ENCODE measurements around the genes SRSF1, DYNLL2 and TSPOAP1.

DNA sequence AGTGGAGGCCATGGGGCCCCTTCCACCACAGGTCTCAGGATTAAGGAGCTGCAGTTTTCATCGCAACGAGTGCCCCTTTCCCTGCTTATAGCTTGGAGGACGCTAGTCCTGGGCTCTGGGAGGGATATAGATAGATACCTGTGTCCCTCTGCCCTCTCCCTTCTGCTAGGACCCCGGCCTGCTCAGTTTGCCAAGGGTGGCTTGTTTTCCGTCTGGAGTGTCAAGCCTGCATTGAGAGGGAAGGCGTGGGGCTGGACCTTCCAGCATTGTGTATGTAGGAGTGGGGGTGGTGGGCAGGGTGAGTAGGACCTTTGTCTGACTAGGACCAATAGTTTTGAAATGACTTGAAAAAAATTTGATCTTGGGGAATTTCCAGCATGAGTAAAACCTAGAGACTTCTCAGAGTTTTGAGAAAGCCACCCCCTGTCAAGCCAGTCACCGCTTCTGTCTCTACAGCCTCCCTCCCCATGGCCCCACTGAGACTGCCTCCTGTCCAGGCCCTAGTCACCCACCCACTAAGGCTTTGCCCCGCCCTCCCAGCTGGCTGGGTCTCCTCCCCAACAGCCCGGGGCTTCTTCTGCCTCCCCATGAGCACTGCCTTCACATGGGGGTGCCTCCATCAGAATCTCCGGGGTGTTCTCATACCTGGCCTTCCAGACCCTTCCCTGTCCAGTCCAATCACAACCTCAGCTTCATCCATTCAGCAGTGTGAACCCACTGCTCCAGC, 206.8 kb downstream of the MSI2 start:
- RRBS: no CpG with 5 or more reads among the region's 10 CpGs

- RRBS: no CpG with 5 or more reads among the region's 12 CpGs
Observed at GRCh38 chr17:57508580-57509218, 236.4 kb downstream of the CCDC182 start.

DNA sequence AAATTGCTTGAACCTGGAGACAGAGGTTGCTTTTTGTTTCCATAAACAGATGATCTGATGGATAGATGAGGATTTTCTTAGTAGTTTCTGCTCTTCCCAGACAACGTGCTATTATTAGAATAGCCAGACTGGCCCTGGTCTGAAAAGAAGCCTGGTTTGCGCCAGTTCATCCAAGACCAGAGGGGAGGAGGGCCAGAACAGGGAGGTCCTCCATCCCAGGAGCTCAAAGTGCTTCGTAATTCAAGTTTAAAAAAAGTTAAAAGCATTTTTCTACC, 205.6 kb downstream of the CCDC182 start:
- RRBS: no CpG with 5 or more reads among the region's 3 CpGs

- RRBS: no CpG with 5 or more reads among the region's 9 CpGs
Observed at GRCh38 chr17:57550551-57550955, 194.5 kb downstream of the CCDC182 start.

- RRBS: 57% methylated on average over 2 of the region's 16 CpGs
Observed at GRCh38 chr17:57551076-57551895, 193.8 kb downstream of the CCDC182 start.

- RRBS: no CpG with 5 or more reads among the region's 19 CpGs
Observed at GRCh38 chr17:57577565-57578799, 167.1 kb downstream of the CCDC182 start.

DNA sequence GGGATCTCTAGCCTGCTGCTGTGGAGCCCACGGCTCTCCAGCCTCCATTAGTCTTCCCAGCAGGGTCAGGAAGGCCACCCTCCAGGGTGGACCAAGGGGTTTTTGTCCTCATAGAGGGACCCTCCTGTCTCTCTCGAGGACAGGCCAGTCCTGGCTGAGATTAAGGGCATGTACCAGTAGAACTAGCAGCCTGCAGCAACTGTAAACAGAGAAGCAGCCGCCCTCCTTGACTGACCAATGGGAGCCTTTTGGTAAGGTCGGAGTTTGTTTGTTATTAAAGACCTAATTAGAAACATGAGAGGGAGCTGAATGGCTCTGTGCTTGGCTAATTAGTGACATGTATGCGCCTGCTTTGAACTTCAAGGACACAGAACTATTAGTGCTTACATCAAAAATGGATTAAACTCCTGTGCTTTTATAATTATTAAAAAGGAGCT, 80.0 kb downstream of the CCDC182 start:
- RRBS: no CpG with 5 or more reads among the region's 5 CpGs

- RRBS: no CpG with 5 or more reads among the region's 12 CpGs
Observed at GRCh38 chr17:57726524-57727453, 18.3 kb downstream of the CCDC182 start.

DNA sequence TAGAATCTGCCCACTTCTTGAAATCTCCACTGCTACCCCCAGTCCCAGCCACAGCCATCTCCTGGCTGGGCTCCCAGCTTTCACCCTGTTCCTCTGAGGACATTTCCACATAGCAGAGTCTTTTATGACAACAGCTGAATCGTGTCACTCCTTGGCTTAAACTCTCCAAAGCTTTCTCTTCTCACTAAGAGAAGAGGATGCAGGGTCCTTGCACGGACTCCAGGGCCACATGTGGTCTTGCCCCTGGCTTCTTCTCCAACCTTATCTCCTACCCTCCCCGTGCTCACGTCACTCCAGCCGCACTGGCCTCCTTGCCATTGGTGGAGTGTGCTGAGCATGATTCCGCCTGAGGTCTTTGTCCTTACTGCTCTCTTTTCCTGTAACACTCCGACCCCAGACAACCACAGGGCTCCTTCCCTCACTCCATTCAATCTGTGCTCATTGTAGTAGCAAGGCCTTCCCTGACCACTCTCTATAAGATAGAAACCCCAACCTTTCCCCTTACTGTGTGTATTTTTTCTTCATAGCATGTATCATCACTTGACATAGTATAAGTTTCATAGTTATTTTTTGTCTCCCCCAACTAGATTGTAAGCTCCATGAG, 40.0 kb upstream of the CCDC182 start:
- RRBS: no CpG with 5 or more reads among the region's 7 CpGs

GRCh38 chr17:57927247-57927808, 27.9 kb downstream of the CUEDC1 start:
- RRBS: no CpG with 5 or more reads among the region's 1 CpG

GRCh38 chr17:57953836-57954942, 1.0 kb downstream of the CUEDC1 start:
- RRBS: 6% methylated on average over 24 of the region's 58 CpGs

DNA sequence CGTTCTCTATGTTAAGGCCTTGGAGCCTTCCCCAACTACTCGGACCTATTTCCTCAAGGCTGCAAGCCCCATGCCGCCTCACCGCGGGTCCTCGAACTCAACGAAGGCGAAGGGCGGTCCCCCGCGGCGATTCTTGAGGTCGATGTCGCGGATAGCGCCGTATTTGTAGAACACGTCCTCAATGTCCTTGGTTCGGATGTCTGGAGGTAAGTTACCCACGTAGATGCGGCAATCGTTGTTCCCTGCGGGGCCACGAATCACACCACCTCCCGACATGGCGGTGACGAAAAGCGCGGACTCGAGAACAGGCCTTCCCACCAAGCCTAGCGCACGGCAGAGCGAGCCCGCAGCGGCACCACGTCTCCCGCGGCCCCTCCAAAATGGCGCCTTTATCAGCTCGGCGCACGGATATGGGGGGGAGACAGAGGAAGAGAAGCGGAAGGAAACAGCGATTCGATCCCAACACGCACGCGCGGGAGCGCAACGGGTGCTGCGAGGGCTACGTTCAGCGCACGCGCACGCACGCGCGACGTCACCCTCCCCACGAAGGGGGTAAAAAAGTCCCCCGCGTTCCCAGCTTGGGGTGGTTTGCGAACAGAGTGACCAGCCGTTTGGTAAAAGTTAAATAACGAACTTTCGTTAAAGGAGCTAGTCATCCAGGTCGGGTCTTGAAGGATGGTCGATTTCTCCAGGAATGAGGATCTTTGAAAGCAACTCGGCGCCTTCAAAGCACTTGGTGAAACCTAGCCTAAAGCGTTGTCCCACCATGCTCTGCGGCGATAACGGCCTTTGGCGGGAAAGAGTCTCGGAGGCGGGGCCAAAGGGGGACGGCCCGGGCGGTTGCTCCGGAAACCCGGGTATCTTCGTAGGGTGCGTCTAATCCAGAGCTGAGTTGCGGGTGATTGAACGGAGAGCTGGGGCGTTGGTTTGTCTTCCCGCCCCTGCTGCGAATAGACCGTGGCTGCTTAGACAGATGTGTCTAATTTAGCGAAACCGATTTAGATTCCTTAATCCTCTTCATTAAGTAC, at the start of gene SRSF1:
Gene SRSF1, minus strand, starts transcription at position 385 of the 1,028 bp plus-strand sequence.
- RRBS: no CpG with 5 or more reads among the region's 94 CpGs

GRCh38 chr17:58083054-58083763, at the start of gene DYNLL2:
Gene DYNLL2, plus strand, starts transcription at chr17:58083419.
- RRBS: 2% methylated on average over 25 of the region's 80 CpGs

GRCh38 chr17:58085593-58086284, 2.5 kb downstream of the DYNLL2 start:
- RRBS: no CpG with 5 or more reads among the region's 6 CpGs

- RRBS: no CpG with 5 or more reads among the region's 7 CpGs
Observed at GRCh38 chr17:58309585-58310345, 18.8 kb downstream of the TSPOAP1 start.

- RRBS: 73% methylated on average over 5 of the region's 15 CpGs
Observed at GRCh38 chr17:58322887-58323737, 5.5 kb downstream of the TSPOAP1 start.

DNA sequence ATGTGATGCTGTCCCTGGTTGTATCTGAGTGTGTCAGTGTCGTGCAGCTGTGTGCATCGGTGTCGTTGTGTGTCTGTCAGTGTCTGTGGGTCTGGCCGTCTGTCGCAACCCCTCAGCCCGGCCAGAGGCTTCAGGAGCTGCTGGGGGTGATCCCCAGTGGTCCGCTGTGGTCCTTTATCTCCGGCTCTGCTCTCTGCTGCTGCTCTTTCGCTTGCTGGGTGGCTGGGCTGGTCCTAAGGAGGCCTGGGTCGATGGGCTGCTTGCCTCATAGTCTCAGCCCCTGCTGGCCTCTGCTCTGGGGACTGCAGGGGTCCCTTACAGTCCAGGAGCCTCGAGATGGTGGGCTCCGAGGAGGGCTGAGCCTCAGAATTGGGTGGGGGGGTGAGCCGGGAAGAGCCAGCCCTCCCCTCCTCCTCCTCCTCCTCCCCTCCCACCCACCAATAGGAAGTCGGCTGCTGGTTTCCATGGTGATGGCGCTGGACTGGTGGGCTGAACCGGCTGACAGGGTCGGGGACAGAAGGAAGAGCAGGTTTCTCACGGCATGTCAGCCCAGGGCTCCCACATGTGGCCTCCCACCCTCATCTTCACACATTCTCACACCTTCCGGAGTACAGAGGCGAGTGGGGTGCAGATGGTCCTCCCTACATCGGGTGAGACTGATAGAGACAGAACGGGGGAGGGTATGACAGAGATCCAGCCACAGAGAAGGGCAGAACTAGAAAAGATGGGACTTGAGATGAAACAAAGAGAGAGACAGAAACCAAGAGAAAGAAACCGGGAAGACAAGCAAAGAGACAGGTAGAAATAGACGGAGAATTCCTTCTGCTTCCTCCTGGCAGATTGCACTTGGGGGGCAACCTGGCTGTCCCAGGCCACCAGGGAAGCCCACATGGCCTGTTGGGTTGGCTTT, at the start of gene TSPOAP1:
Gene TSPOAP1, minus strand, starts transcription at position 371 of the 910 bp plus-strand sequence.
- RRBS: 24% methylated on average over 7 of the region's 24 CpGs

- RRBS: no CpG with 5 or more reads among the region's 7 CpGs
Observed at GRCh38 chr17:58338590-58339387, 10.2 kb upstream of the TSPOAP1 start.

GRCh38 chr17:58345497-58346117, 6.4 kb downstream of the SUPT4H1 start:
- RRBS: no CpG with 5 or more reads among the region's 6 CpGs